Endometrial microvascular endothelial cells (primary cell): Measurements from ENCODE around the gene TRIM67.

DNA sequence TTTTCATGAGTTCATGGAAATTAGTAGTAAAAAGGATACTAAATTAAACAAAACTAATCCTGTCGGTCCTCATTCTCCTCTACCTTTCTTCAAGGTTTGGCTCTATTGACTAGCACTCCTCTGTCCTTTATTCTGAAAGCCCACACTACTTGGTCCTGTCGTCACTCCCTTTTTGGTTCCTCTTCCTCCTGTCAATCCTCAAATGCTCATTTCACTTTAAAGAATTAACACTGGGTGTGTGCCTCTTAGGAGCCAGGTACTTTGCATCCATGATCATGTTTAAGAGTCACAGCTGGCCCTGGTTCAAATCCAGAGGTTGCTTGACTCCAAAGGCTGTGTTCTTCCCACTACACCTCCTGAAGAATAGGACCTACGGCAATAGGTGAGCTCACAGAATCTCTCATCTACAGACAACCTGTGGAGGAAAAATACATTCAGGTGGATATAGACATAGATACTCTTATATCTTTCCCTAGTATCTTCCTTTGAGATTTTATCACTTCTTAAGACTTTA is 19.4 kb downstream of the TAF5L start:
- RAMPAGE, long total RNA, result no peak

DNA sequence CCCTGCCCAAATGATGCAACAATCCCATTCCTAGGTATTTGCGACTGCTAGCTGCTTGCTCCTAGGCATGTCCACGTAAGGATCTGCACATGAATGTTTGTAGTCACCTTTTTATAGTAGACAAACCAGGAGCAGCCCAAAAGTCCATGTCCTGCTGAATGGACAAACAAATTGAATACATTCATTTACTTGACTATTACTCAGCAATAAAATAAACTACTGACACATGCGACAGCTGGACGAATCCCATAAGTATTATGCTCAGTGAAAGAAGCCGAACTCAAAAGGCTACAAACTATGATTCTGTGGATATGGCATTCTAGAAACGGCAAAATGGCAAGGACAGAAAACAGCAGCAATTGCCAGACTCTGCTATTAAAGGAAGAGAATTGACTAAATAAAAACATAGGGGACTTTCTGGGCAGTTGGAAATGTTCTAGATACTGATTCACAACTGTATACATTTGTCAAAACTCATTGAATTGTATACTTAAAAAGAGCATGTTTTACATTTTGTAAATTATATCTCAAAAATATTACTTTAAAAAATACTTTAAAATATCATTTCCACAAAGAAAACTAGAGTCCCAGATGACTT is 161.8 kb upstream of the GALNT2 start:
- RAMPAGE, long total RNA, result no peak

DNA sequence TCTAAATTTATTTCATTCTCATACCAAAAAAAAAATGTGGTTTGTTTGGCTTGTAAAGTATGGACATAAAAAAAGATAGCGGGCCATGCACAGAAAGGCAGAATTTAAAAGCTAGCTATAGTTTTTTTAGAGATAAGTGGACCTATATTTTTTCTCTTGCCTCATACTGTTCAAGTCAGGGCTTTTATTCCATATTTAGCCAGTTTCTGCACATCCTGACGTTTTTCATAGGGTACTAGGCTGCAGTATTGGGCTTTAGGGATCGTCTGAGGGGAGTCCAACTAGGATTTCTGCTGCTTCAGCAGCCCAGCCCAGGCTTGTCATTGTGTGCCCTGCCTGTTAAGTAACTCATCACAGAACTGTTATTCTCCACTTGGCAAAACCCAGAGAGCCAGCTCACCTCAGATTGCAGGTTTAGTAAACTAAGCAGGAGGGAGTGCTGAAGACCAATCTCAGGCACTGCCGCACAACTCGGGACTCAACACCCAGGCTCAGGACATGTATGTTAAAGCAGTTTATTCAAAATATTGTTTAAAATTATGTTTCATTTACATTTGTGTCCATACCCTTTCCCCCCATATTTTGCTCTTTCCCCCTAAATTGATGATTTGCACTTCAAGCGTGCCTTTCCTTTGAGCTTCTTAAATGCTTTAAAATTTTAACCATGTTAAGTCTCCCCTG is 2.8 kb downstream of the GALNT2 start:
- RAMPAGE, long total RNA, result no peak

- RAMPAGE, long total RNA, result no peak
Measured at GRCh38 chr1:230136275-230137700, 69.8 kb downstream of the GALNT2 start.

DNA sequence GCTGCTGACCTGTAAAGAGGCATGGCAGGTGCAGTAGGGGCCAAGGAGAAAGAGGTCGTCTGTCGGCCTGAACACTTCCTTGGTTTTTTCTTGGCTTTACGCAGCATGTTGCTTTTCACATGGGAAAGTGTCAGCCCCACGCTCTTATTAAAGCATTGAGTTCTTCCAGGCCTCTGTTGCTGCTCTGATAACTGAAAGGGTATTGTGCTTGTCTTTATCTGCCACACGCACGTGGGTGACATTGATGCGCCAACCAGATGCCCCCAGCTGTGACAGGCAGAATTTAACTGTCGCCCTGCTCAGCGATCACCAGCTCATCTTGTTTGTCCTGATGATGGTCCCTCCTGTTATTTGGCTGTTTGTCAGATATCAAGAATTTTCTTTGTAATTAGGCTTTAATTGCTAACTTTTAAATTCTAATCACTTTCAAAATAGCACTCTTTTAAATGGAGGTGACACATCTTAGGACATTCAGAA is 76.5 kb downstream of the GALNT2 start:
- RAMPAGE, long total RNA, result no peak

DNA sequence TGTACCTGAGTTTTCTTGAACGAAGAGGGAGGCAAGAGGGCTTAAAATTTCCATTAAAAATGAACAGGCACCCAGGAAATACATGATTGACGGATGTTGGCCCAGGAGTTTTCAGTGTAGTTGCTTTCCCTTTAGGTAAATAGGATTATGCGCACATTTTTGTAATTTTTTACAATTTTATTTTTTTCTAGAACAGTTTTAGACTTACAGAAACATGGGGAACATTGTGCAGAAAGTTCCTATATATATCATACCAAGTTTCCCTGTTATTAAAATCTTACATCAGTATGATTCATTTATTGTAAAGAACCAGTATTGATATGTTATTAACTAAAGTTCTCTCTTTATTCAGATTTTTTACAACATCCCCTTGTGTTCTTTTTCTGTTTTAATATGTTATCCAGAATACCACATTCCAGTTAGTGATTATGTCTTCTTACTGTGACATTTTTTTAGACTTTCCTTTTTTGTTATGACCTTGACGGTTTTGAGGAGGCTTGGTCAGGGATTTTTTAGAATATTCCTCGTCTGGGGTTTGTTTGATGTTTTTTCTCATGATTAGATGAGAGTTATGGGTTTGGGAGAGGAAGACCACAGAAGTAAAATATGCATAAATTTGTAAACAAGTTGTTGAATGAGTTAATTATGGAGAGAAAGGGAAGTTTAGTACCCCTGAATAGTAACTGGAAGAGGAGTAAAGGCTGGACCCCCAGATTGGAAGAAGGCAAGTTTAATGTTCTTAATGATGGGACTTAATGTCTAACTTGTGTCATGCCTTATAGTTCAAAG is 101.7 kb downstream of the GALNT2 start:
- RAMPAGE, long total RNA, result no peak

- RAMPAGE, long total RNA, result no peak
Measured at GRCh38 chr1:230176627-230177470, 109.8 kb downstream of the GALNT2 start.

GRCh38 chr1:230198112-230198780 is 131.2 kb downstream of the GALNT2 start:
- RAMPAGE, long total RNA, result no peak

DNA sequence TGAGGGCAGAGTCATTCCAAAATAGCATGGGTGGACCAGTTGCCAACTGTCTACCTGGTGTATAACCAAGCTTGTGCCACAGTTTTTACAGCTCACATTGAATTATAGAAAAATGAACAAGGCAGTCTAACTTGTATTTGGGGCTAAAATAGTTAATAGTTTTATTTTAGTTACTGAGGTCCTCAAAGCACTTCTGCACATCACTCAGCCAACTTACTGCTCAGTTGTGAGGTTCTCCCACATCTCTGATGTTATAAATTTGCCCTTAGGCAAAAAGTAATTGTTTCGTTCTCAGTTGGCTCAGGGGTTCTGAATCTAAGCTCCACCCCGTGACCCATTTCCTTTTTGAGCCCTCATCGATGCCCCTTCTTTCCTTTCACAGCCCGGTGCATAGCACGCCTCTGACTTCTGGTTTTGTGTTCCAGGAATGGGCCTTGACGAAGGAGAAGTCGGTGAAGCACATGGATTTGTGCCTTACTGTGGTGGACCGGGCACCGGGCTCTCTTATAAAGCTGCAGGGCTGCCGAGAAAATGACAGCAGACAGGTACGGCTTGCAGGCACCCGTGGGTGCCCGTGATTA is 152.0 kb downstream of the PGBD5 start:
- RAMPAGE, long total RNA, result no peak

- RAMPAGE, long total RNA, result no peak
Measured at GRCh38 chr1:230291598-230292397, 134.3 kb downstream of the PGBD5 start.

DNA sequence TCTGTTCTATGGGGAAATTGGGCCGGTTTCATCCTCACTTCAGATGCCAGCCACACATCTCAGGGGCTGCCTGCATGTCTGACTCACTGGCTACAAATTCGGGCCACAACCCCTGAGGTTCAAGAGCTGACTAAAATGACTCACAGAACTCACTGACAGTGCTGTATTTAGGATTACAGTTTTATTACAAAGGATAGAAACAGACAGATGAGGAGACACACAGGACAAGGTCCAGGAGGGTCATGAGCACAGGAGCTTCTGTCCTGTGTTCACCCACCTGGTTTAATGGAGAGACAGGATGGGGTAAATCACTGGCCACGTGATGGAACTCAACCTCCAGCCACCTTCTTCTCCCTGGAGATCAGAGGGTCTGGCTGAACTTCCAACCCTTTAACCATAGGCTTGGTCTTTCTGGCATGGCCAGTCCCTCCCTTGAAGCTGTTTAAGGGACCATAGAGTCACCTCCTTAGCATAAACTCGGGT is 83.7 kb upstream of the PGBD5 start:
- RAMPAGE, long total RNA, result no peak

- RAMPAGE, long total RNA, result no peak
Measured at GRCh38 chr1:230643921-230644640, 1.8 kb downstream of the COG2 start.

DNA sequence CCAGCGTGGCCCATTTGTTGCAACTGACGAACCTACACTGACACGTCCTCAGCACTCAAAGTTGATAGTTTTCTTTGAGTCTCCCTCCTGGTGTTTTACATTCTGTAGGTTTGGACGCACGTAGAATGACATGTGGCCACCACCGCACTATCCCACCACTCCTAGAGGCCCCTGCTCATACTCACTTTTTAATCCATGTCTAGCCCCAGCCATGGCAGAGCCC is 7.3 kb downstream of the AGT start:
- RAMPAGE, long total RNA, result no peak

DNA sequence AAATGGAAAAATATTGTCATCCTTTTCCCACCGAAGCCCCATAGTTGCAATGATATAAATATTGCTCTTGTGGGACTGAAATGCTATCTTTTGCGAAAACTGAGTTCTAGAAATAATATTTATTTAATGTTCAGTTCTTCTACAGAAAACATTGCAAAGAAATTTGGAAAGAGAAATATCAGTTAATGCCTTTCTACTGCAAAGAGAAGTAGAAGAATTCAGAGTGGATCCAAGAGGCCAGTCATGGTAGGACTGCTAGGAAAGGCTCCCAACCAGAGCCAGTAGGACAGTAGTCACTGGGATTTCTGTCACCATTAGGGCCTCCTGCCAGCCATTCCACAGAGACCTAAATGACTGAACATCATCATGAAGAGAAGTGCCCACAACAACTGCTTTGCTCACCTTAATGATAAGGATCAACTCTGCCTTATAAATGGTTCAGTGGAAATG is 11.7 kb upstream of the AGT start:
- RAMPAGE, long total RNA, result no peak

DNA sequence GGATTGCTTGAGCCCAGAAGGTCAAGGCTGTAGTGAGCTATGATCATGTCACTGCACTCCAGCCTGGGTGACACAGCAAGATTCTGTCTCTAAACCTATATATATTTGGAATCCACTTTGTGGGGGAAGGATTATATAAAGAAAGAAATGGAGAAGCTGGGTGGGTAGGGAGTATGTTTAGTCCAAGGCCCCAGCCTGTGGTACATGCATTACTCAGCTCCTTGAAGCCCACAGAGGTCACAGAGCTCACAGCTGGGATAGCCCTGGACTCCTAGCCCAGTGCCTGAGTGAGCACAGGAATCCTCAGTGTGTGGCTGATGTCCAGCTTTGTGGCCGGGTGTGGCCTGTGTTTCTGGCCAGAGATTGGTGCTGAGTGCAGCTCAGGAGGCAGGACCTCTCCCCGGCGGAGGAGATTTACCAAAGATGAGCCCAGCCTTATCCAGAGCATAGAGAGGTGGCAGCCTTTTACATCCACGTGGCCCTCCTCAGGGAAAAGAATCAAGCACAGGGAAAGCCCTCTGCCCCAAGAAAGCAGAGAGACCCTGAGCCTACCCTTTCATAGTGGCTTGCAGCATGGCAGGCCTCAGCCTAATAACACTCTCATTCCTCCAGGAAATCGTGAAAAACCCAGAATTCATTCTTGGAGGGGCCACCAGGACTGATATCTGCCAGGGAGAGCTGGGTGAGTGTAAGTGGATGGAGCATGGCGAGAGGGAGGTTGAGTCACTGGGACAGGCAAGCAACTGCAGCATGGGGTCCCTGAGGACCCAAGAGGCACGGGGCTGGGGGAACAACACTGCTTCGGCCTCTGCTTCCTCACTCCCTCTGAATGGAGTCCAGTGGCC is 7.8 kb downstream of the CAPN9 start:
- RAMPAGE, long total RNA, result no peak

- RAMPAGE, long total RNA, result no peak
Measured at GRCh38 chr1:230856766-230857645, 11.3 kb downstream of the C1orf198 start.

GRCh38 chr1:231018847-231019475 is 21.1 kb downstream of the FAM89A start:
- RAMPAGE, long total RNA, result no peak

GRCh38 chr1:231161662-231162445 is at the start of gene TRIM67:
Gene TRIM67 (plus strand): TSS chr1:231162058.
- RAMPAGE, long total RNA, result no peak

GRCh38 chr1:231351802-231352148 is 13.7 kb downstream of the SPRTN start:
- RAMPAGE, long total RNA, result no peak

DNA sequence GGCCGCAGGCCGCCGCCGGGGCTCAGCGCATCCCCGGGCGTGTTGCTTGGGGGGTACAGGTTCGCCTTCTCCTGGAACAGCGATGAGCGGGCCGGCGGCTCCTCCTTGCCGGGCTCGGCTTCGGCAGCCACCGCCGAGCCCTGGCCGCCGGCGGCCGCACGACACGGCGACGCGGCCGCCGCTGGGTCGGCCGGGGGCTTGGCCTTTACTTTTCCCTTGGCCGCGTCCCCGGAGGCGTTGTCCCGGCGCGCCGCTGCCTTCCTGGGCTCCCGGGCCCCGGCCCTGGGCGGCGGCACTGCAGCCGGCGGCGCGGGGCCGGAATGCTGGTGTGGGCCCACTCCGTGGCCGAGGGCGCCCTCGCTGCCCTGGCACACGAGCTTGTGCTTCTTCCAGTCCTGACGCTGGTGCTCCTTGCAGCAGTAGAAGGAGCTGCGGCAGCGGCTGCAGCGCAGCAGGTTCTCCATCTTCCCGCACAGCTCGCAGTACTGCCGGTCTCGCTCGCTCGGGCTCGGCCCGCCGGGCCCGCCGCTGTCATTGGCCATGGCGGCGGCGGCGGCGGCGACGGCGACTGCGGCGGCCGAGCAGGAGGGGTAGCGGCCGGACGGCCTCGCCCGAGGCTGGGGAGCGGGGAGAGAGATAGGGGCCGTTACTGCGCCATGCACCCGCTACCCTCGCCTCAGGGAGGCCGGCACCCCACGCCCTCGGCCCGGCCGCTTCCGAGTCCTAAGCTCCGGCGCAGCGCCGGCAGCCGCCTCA is 562 bp downstream of the EGLN1 start:
- RAMPAGE, long total RNA, result no peak